Metastatic Lung Carcinoma in the Adrenal Gland (tissue), 1 donor: ENCODE measurements around the genes MANF, IQCF3, IQCF5, PCBP4 and ABHD14B.

DNA sequence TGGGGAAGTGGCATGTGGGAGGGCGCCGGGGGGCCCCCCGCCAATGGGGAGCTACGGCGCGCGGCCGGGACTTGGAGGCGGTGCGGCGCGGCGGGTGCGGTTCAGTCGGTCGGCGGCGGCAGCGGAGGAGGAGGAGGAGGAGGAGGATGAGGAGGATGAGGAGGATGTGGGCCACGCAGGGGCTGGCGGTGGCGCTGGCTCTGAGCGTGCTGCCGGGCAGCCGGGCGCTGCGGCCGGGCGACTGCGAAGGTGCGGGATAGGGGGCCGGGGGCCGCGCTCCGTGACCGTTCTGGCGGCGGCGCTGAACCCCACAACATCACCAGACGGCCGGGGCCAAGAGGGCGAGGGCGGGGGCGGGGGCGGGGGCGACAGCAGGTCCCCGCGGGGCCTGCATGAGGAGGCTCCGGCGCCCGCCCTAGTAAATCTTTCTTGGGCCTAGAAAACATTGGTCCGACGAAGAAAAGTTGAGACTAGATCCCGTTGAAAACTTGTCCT, at the start of gene MANF:
MANF (plus strand) TSS at position 104 of the 495 bp plus-strand sequence.
- PRO-cap: bidirectional peak, plus-strand start at position 104 of the sequence, minus-strand start outside the sequence

- PRO-cap: no peak
Measured at GRCh38 chr3:51412930-51413223, 21.8 kb downstream of the RBM15B start.

DNA sequence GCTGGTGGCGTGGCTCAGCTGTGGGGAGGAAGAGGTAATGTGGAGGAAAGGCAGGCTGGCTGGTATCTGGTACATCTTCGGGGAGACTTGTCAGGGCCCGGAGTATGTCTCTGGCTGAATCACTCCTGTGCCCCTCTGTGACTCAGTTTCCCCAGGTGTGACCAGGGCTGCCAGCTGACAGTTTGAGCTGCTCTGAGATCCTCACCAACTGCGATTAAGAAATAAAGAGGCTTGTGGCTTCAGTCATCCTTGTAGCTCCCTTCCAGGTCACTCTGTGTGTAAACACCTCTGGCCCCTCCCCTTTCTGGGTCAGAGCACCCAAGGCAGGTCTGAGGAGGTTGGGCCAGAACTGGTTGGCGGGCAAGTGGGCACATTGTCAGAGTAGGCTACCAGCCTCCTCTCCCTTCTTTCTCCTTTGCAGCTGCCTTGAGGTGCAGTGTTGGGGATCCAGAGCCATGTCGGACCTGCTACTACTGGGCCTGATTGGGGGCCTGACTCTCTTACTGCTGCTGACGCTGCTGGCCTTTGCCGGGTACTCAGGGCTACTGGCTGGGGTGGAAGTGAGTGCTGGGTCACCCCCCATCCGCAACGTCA, 2.9 kb downstream of the TEX264 start:
- PRO-cap: no peak

DNA sequence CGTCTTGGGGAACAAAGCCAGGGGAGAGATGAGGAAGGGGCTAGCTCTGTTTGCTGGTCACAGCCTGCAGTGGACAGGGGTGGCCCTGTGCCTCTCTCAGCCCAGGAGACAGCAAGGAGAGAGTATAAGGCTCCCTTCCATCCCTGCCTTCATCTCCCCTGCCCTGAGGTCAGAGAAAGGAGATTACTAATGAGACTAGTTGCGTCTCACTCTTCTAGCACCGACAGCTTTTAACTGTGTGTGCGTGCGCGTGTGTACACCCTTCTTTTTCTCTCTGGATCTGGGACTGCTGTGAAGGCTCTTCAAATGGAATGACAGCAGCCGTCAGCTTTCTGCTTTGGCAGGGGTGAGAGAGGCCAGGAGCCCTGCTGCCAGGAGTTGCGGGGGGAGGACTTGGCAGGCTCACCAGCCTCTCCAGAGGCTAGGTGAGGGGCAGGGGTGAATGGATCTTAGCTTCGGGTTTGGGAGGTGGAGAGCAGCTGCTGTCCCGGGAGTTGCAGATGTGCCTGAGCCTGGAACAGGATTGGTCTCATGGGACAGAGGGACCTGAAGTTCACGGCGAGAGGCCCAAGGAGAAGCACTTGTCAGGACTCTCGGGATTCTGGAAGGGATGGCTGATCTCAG, 16.4 kb downstream of the TEX264 start:
- PRO-cap: no peak

DNA sequence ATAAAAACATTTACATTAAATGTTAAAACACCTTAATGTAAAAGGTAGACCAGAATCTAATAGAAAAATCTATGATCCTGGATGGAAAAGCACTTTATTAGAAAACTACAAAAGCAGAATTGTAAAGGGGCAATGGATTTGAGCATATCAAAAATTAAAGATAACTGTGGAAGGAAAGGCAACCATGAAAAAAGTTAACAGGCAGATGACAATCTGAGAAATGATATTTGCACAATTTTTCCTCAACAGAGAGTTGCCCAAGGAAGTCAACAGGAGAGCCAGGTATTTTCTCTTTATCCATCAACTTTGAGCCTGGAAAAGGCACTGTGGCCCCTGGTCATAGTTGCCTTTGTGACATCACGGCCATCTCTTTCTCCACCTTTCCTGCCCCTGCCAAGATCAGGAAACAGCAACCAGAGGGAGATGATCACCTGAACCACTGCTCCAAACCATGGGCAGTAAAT, at the start of gene IQCF3:
IQCF3 (plus strand) TSS at position 402 of the 464 bp plus-strand sequence.
- PRO-cap: no peak

DNA sequence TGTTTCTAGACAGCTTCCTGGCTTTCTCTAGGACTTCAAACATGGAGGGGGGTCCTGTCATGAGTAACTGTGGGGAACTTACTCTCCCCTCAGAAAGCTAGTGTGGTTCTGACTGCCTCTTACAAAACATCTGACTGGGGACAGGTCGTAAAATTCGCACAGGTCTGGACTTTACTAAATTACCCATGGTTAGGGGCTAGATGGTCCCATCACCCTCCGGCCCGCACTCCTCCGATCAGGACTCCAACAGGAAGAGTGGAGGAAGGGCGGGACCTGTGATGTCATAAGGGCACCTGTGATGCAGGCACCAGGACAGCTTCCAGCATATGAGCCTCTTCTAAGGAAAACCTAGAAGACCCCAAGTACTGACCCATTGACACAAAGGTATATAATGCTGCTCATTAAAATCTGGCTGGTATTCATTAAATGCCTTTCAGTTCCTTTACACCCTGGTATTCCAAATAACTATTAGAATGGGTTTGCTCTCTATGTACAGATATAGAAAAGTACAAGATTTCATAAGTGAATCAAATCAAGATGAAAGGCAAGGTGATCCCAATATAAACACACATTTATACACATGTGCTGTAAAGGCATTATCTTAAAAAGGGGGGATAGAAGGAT, at the start of gene IQCF5:
IQCF5 (minus strand) TSS at position 257 of the 624 bp plus-strand sequence.
- PRO-cap: no peak

DNA sequence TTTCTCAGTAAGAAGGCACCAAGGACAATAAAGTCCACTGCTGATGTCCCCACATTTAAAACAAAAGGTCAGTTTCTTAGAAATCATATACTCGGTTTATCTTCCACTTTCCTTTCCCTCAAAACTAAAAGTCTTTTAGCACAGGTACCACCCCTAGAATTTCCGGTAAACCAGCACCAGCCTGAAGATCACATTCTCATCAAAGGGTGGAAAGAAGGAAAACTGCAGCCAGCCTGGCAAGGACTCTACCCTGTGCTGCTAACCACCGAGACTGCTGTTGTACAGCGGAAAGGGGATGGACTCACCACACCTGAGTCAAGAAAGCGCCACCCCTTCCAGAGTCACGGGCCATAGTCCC, 3.2 kb downstream of the IQCF1 start:
- PRO-cap: unidirectional peak, minus-strand start at position 273 of the sequence

DNA sequence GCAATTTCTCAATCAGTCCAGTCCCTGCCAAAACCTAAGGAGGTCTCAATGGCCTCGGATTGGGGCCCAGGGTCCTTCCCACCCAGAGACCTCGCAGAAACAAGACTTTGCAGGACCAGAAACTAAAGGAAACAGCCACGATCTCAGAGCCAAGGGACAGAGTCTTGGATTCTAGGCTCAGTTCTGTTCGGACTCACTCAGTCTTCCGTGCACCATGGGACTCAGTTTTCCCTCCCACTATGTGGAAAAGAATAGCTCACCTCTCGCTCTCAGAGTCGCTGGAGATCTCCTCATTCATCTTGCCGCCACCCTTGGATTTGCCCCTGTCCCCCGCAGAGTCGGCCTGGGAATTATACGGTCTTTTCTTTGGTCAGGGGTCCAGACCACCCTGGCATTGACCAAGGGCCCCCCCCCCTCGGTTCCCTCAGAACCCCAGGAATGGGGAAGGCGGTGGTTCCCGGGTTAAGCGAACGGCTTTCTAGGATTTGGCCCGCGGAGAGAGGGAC, 502 bp downstream of the RRP9 start:
- PRO-cap: no peak

DNA sequence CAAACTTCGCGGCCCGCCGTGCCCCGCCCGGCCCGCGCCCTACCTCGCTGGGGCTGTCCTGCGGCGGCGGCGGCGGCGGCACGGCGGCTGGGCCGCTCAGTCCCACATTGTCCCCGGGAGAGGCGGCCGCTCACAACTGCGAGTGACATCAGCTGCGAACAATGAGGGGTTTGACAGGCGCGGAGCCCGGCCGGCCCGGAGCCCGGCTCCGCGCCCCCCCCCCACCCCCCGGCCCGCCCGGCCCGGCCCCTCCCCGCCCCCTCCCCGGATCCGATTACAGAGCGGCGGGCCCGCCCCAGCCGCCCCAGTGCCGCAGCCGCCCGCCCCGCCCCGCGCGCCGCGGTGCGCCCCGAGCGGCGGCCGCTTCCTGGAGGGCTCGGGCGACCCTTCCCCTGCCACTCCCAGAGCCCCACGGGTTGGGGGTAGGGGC, at the start of gene PCBP4:
PCBP4 (minus strand) TSS at position 172 of the 430 bp plus-strand sequence.
- PRO-cap: bidirectional peak, plus-strand start at position 307 of the sequence, minus-strand start at position 163 of the sequence

GRCh38 chr3:51968917-51969806, 1.9 kb upstream of the PCBP4 start:
- PRO-cap: no peak

DNA sequence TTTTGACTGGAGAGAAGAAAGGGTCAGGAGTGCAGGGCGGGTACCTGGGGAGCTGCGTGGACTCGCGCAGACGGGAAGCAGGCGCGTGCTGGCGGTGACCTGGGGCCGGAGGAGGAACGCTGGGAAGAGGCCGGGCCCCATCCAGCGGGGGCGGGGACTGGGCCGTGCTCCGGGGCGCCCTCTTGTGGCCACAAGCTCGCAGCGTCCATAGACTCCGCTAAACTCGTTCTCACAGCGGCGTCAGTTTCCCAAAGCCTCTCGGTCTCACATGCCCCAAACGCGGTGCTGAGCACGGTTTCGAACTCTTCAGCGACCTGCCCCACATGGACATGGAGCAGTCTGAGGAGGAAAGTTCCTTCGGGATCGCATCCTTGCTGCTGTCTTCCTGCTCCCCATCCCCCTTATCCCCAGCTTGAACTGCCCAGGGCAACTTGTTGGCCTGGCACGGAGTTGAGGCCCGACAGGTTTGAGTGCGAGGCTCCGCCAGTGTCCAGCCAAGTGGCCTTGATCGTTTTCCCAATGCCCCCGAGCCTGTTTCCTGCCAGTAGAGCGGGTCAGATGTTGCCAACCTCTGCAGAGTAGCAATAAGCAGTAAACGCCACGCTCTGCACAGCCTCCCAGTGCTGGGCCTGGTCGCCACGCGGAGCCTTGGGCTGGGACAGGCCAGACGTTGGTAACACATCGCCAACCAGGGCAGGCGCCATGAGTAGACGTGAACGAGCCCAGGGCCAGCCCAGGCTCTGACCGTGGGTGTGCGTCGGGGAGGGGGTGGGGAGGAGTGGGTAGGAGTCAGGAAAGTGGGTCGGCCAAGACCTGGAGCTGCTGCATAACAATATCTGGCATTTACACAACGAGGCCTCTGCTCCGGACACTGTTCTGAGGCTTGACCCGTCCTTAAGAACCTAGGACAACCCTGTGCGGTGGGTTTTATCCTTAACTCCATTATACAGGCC, at the start of gene ABHD14B:
ABHD14B (minus strand) TSS at position 129 of the 953 bp plus-strand sequence.
- PRO-cap: bidirectional peak, plus-strand start at position 193 of the sequence, minus-strand start at position 118 of the sequence

DNA sequence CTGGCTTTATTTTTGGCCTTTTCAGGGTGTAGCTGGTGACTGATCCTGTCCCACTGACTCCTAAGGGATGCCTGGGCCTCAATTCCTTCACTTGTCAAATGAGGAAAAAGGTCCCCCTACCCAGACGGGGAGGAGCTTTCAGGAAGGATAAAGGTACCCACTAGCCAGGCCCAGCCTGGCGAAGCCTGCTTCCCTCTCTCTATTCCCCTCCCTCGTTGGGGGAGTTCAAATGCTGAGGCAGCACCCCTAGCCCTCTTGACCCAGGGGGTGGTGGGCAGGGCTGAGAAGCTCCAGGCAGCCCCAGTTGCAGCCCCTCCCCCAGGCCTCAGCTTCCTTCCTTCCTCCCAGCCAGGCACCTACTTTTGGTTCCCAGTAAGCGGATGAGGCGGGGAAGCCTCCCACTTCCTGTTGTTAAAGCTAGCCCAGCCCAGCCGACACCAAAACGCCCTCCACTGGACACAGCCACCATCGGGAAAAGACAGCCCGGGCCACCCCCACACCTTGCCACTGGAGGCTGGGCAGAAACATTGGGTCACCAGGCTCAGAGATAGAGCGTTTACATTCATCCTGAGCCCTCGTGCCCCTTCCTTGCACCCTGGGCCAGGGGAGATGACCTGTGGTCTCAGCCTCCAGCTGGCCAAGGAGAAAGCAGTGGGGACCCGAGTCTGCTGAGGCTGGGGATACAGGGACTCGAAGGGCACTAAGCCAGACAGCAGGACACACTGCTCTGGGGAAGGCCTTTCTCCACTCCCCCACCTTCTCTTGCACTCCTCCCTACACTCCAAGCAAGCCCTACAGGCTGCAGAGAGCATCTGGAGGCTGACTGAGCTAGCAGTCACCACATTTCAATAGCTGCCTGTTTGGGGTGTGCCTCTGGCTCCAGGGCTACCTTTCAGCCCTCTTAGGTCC, 3.5 kb downstream of the DUSP7 start:
- PRO-cap: bidirectional peak, plus-strand start at position 461 of the sequence, minus-strand start at position 336 of the sequence

GRCh38 chr3:52053815-52054544, 2.4 kb downstream of the DUSP7 start:
- PRO-cap: no peak

DNA sequence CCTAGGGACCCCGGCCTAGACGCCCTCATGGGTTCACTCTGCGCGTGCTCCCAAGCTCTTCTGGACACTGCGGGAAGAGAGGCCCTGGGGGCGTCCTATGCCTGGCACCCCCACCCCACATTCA, 276 bp upstream of the DUSP7 start:
- PRO-cap: no peak

GRCh38 chr3:52062367-52063110, 6.2 kb upstream of the DUSP7 start:
- PRO-cap: no peak

GRCh38 chr3:52154627-52155369, 575 bp upstream of the POC1A start:
- PRO-cap: bidirectional peak, plus-strand start at chr3:52154855, minus-strand start at chr3:52154706

- PRO-cap: no peak
Measured at GRCh38 chr3:52182115-52182505, 15.8 kb upstream of the ALAS1 start.

- PRO-cap: no peak
Measured at GRCh38 chr3:52208044-52208517, 10.1 kb downstream of the ALAS1 start.

DNA sequence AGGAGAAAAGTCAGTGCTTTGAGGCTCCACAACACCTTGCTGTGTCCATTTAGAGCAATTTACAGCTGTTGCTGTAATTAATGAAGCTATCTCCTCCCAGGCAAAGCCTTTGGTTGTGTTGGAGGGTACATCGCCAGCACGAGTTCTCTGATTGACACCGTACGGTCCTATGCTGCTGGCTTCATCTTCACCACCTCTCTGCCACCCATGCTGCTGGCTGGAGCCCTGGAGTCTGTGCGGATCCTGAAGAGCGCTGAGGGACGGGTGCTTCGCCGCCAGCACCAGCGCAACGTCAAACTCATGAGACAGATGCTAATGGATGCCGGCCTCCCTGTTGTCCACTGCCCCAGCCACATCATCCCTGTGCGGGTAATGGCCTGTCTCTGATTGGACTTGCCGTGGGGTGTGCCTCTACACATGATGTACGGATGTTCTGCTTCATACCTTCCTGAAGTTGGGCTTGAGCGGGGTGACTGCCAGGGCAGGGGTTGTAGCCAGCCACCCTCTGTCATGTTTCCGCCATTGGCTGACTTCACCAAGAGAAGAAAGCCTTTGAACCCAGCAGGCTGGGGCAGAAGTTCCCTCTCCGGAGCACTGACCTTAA, 13.3 kb downstream of the ALAS1 start:
- PRO-cap: no peak

DNA sequence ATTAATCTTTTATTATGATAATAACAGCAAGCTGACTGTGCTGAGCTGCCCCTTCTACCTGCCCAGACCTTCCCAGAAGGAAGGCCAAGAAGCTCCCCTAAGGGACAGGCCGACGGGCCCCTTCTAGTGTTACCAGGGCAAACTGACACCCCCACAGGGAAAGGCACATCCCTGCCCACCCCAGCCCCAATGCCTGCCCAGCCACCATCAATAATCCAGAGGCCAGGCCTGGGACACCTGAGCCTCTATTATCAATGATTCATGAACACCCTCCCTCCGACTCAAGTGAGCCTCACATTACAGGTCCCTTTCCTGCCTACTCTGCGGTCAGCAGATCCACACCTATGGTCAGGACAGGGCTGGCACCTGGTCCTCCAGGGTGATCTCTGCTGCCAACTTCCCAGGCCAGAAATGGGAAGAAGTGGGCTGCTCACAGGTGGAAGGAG, 1.9 kb downstream of the TWF2 start:
- PRO-cap: unidirectional peak, plus-strand start at position 345 of the sequence